ENCODE measurements around a stretch of chr19.

DNA sequence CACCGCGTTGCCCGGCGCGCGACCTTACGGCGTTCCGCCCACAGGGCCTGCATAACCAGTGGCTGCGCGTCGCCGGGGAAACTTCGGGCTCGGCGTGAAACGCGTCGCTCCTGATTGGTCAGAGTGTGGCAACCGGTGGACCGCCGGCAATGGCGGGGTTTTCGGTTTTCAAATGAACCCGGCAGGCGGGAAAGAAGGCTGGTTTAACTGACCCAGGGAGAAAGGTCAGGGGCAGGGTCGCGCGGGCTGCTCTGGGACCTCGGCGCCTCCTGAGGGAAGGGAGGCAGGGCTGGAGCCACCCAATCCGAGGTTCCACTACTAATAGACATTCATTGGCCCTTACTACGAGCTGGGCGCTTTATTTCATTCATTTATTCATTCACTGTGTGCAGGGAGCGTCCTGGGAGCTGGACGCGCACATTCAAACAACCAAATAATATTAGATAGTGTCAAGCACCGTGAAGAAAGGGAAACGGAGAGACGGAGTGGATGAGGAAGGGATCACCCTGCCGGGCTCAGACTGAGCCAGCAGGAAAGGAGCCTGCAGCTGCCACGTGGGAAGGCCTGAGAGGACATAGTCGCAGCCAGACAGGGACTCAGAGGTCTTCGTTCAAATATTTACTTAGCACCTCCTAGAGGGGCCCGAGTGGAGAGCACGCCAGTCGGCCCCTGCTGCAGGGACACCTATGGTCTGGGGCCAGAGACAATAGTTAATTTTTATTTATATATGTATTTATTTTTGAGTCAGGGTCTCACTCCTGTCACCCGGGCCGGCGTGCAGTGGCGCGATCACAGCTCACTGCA lies 519 bp upstream of the CDKN2D start:
- PRO-cap, result bidirectional peak, plus-strand start at position 171 of the sequence, minus-strand start outside the sequence

- PRO-cap, result unidirectional peak, plus-strand start at chr19:10602466; bidirectional peak, plus-strand start at chr19:10602854, minus-strand start at chr19:10602745
Measured at GRCh38 chr19:10602043-10602948, 15.2 kb upstream of the AP1M2 start.

GRCh38 chr19:10643725-10644815 lies 10.1 kb upstream of the ILF3 start:
- PRO-cap, result no peak

- PRO-cap, result unidirectional peak, plus-strand start at chr19:10653319; unidirectional peak, plus-strand start at chr19:10653382; bidirectional peak, plus-strand start at chr19:10653605, minus-strand start at chr19:10653448
Measured at GRCh38 chr19:10653142-10653490, 1.0 kb upstream of the ILF3 start.

GRCh38 chr19:10655681-10656230 lies 1.6 kb downstream of the ILF3 start:
- PRO-cap, result no peak

GRCh38 chr19:10805499-10805984 lies 30.5 kb downstream of the TMED1 start:
- PRO-cap, result no peak

DNA sequence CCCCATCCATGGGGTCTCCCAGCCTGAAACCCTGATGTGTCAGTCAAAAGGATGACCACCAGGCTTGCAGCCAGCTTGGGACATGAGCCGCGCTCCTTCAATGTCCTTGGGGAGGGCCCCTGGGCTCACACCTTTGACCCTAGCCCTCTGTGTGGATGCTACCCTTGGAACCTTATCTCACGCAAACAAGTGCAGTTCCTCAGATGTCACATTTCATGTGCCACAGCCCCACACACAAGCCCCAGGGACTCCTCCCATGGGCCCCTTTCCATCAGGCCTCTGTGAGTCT lies 24.3 kb downstream of the TMED1 start:
- PRO-cap, result no peak

DNA sequence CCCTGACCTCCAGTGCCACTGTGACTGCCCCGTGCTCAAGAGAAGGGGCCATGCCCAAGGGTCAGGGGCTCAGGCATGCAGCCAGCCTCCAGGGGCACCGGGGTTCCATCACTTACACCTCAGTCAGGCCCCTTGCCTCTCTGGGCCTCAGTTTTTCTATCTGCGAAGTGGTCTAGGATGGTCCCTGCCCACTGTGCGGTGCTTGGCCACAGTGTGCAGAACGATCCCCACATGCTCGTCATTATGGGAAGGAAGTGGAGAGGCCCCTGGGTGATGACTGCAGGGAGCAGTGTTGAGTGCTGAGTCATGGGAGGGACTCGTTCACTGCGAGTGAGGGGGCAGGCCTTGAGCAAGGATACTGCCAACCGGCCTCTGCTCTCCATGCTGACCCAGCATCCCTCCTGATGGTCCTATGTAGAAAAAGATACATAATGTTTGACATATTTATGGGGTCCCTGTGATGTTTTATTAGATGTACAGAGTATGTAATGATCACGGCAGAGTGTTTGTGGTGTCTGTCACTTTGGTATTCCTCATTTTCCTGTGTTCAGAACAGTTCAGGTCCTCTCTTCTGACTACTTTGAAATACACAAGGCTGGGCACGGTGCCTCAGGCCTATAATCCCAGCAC lies 22.9 kb downstream of the TMED1 start:
- PRO-cap, result no peak

- PRO-cap, result no peak
Measured at GRCh38 chr19:10820601-10821060, 15.4 kb downstream of the TMED1 start.

DNA sequence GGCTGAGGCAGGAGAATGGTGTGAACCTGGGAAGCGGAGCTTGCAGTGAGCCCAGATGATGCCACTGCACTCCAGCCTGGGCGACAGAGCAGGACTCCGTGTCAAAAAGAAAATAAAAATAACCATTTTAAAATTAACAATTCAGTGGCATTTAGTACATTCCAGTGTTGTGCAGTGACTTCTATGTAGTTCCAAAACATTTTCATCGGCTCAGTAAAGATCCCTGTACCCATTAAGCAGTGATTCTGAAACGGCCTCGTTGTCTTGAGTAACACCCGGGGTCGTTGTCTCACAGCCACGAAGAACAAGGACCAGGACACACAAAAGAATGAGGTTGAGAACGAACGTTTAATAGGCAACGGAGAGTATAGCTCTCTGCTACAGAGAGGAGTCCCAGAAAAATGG lies 2.3 kb upstream of the TMED1 start:
- PRO-cap, result no peak

- PRO-cap, result no peak
Measured at GRCh38 chr19:10920321-10920779, 8.1 kb downstream of the YIPF2 start.

DNA sequence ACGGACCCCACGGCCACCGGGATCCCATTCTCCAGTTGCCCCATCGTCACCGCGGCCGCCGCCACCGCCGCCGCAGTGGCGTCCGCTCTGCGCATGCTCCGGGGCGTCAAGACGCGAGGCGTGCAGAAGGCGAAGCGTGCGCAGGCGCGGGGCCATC lies 332 bp upstream of the SMARCA4 start:
- PRO-cap, result bidirectional peak, plus-strand start outside the sequence, minus-strand start at position 77 of the sequence

- PRO-cap, result no peak
Measured at GRCh38 chr19:10984560-10985071, 23.8 kb downstream of the SMARCA4 start.

DNA sequence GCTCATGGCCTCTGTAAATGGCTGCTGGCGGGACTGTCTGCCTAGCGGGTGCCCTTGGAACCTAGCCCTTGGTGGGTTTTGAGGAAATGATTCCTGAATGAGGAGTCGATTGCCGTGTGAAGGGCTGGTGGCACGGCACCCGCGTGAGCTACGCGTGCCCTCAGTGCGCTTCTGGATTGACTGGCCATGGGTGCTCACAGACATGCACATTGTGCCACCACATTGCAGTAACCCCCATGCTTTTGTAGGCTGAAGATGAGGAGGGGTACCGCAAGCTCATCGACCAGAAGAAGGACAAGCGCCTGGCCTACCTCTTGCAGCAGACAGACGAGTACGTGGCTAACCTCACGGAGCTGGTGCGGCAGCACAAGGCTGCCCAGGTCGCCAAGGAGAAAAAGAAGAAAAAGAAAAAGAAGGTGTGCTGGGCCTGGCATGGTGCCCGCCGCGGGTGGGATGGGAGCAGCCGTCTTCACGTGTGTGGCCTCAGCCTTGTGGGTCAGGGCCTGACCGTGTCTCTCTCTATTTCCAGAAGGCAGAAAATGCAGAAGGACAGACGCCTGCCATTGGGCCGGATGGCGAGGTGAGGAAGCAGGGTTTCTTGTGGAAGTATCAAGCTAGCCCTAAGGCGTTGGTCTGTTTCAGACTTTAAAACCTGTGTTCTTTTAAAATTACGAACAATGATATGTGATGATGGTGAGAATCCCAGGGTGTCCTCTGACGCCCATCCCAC lies 35.3 kb downstream of the SMARCA4 start:
- PRO-cap, result no peak

DNA sequence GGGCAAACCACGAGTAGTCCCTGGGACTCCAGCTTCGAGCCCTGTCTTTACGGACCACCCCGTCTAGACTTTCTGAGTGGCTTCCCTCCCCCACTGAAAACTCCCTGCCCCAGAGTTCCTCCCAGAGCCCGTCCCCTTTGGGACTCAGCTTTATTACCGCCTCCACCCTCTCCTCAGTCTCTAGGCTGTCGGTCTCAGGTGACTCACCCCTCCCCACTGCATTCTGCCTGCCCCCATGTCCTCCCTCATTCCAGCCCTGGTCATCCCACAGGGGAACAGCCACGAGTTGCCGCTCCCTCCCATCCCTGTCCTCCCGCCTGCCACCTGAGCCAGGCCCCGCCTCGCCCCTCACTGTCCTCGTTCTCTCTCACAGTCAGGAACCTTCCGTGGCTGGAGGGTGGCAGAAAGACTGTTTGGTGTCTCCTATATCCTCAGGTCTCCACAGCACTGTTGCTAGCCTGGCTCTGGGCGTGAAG lies 57.3 kb downstream of the SMARCA4 start:
- PRO-cap, result no peak

- PRO-cap, result no peak
Measured at GRCh38 chr19:11075689-11076457, 13.4 kb upstream of the LDLR start.

GRCh38 chr19:11111232-11111792 lies 22.0 kb downstream of the LDLR start:
- PRO-cap, result no peak

DNA sequence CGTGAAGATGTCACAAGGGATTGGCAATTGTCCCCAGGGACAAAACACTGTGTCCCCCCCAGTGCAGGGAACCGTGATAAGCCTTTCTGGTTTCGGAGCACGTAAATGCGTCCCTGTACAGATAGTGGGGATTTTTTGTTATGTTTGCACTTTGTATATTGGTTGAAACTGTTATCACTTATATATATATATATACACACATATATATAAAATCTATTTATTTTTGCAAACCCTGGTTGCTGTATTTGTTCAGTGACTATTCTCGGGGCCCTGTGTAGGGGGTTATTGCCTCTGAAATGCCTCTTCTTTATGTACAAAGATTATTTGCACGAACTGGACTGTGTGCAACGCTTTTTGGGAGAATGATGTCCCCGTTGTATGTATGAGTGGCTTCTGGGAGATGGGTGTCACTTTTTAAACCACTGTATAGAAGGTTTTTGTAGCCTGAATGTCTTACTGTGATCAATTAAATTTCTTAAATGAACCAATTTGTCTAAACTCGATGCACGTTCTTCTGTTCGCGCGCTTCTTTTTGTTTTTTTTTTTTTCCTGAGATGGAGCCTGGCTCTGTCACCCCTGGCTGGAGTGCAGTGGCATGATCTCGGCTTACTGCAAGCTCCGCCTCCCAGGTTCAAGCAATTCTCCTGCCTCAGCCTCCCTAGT lies 22.1 kb downstream of the SPC24 start:
- PRO-cap, result no peak

GRCh38 chr19:11137350-11138406 lies 17.9 kb downstream of the SPC24 start:
- PRO-cap, result no peak

DNA sequence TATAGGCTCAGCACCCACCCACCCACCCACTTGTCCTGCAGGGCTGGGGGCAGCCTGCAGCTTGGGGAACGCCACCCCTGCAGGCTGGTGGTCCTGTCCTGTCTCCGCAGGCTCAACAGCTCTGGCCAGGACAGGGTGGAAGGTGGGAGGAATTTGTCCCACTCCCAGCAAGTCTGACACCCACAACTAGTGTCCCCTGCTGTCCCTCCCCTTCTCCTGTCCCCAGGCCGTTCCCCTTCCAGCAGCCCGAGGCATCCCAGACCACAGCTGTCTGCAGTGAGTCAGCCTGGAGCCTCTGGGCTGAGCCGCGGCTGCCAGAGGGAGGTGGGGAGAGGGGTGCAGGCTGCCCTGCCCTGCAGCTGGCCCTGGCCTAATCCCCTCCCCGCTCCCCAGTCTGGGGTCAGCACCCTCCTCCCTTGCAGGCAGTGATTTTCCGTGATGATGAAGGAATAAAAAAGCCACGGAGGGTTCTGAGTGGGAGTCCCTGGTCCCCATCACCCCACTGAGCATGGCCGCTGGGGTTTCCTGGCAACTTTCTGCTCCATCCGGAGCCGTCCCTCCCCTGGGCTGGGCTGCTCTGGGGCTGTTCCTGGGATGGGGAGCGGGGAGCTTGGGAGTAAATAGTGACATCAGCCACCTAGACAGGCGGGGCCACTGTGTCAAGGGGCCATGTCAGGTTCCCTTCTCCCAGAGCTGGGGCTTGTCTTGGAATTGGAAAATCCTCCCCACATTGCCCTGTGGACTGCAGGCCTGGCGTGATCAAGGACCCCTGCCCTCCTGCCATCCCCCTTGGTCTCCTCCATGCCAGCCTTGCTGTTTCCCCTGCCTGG lies 16.9 kb downstream of the SPC24 start:
- PRO-cap, result no peak

Measured in colic lymph node (tissue), 1 donor.